Cardiac ventricle fibroblast (primary cell): ENCODE data around the gene INSIG1.

GRCh38 chr7:151876662-151876995 is 286 bp downstream of the PRKAG2 start:
- RAMPAGE, long total RNA, result no peak

DNA sequence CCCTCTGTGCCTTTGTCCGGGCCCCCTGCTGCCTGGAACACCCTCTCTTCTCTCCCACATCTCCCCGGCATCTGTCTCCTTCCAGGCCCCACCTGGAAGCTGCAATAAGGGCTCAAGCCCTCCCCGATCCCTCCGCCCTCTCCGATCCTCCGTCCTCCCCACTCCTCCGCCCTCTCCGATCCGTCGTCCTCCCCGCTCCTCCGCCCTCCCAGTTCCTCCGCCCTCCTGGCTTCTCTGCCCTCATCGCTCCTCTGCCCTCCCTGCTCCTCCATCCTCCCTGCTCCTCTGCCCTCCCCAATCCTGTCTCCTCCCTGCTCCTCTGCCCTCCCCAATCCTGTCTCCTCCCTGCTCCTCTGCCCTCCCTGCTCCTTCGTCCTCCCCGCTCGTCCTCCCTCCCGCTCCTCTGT is 17.5 kb upstream of the PRKAG2 start:
- RAMPAGE, long total RNA, result no peak

DNA sequence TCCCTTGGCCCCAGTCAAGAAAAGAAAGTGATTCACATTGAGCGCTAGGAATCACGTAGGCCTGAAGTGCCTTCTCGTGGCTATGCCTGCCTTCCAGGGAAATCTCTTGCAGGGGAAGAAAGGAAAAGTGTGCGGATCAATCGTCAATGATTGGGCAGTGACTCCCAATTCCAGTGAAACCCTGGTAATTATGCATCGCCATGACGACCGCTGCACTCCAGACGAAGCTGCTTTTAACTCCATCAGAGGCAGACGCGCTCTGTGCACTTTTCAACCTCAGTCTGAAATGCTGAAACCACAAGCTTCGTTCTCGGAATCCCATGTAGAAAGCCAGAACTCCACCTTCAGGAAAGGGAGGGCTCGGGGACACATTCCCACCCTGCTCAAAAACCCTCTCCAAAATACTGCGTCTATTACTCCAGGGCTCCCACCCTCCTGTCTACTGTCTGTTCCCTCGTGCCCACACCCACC is 24.1 kb upstream of the PRKAG2 start:
- RAMPAGE, long total RNA, result no peak

GRCh38 chr7:151925353-151926515 is 30.5 kb upstream of the GALNTL5 start:
- RAMPAGE, long total RNA, result no peak

- RAMPAGE, long total RNA, result no peak
Observed at GRCh38 chr7:152027710-152028387, 2.4 kb downstream of the GALNT11 start.

DNA sequence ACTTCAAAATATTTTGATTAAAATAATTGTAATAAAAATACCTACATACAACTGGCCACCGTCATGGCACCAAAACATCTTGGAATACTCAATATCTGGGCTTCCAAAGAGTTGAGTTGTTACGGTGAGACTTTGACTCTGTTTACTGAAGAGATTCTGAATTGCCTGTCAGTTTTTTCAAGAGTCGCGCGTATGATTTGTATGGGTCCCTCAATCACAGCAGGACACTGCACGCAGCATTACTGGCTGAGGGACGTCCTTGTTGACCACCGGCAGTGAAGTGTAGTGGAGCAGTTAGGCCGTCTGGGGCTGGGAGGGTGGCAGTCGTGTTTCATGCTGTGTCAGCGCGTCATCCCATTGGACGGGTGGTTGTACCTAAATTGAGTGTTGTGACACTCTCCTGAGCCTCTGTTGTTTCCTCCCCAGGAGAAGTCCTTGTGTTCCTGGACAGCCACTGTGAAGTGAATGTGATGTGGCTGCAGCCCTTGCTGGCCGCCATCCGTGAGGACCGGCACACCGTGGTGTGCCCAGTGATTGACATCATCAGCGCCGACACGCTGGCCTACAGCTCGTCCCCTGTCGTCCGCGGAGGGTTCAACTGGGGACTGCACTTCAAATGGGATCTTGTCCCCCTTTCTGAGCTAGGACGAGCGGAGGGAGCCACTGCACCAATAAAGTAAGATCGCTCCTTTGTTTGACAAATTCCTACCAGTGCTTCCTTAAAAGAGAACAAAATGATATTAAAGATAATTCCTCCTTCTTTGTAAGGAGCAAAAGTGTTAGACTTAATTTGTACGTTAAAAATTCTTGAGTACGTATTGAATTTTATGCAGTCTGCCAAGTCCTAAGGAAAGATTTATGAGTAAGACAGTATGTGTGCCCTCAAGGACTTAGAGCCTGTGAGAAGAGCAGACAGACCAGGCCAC is 82.4 kb downstream of the GALNT11 start:
- RAMPAGE, long total RNA, result no peak

DNA sequence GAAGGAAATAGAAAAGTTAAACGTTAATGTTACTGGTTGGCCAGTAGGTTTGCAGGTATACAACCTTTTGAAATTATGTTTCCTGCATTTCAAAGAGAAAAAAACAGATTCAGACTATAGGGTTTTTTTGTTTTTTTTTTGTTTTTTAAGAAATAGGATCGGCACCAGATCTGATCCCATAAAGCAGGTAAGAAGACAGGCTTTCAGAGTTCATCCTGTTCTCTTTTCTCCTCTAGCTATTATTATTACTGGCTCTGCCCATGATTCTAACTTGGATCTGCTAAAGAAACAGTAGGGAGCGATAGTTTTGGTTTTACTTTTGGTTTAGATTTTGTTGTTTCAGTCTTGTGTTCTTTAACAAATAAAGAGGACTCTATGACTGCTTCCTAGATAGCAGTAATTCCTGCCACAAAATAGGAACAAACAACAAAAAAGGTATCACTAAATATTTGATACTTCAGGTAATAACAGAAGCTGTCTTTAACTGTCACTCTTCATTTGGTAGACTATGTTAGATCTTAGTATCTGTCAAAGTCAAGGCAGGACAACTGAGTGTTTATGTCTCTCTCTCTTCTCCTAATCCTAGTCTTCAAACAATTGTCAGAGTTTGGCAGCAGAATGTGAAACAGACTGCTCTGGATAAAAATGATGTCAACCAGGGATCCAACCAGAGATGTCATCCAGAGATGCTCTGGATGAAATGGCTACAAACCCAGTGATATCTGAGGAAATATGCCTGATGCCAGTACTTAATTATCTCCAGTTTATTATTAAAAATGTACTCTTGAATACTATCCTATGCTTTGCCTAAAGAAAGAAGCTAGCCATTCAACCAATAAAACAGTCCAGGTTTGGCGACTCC is 99.8 kb downstream of the KMT2C start:
- RAMPAGE, long total RNA, result no peak

DNA sequence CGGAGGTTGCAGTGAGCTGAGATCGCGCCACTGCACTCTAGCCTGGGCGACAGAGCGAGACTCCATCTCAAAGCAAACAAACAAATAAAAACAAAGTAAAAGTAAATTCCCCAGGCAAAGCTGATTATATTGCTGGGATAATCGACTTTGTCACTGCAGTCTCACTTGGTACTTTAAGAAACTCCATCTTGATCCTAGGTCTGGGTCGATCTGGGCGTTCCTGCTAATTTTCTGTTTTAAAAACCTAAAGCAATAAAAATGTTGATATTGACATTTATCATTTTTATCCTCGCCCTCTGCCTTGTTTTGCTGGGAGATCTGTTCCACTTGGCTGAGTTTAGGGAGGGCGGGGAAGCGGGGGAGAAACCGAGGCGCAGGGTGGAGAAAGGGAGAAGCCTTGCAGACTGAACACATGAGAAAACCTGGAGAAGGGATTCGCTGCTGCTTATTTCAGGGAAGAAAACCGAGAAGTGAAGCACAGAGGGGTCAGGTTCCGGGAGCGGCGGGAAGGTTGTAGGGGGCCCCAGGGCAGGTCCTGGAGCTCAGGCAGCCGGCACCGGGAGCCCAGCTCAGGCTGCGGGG is 27.2 kb upstream of the KMT2C start:
- RAMPAGE, long total RNA, result no peak

DNA sequence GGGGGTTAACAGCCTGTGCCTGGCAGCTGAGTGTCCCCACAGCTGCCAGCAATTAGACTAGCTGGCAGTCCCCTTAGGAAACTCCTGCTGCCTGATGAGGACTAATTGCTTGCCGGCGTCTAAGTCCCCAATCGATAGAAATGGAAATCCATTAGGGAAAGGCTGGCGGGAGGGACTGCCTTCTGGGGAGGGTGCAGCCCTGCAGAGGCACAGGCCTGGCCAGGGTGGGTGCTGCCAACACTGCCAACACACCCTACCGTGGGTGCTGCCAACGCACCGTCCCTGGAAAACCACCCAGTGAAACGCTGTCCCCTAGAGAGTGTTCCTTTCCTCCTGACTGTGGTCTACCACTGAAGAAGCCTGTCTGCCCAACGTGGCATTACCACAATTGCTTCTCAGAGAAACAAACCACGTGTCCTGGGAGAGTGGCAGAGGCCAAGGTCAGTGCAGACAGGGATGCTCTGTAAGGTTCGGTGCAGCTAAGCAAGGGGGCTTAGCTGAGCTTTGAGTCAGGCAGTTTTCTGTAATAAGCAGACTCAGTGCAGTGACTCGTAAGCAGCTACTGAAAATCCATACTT is 60.7 kb downstream of the XRCC2 start:
- RAMPAGE, long total RNA, result no peak

DNA sequence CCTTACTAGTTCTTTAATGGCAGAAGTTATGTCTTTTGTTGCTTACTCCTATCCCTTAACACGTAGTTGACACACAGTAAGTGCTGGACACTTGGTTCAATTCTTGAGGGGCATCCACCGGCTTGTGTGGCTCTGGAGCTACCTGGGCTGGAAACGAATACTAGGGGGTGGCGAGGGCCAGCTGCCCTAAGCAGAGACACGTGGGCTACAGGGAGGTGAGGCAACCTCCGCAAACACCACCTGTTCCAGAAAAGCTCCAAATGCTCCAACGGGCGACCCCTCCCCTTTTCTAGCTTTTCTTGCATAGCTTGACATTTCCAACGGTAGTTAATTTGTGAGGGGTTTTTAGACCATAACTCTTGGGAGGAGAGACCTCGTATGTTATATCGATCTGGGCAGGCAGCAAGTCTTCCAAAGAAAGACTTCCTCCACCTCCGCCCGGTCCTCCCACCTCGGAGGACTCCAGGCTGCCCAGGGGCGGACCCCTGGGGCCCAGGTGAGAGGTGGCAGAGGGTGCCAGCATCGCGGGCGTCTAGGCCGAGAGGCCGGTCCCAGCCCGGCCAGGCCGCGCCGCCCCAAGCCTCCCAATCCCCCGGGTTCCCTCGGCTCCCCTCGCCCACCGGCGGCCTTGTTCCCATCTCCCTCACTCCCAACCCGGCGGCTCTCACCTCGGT is 431 bp downstream of the XRCC2 start:
- RAMPAGE, long total RNA, result no peak

- RAMPAGE, long total RNA, result no peak
Observed at GRCh38 chr7:152759943-152760736, 588 bp downstream of the ACTR3B start.

- RAMPAGE, long total RNA, result no peak
Observed at GRCh38 chr7:152990147-152990349, 230.5 kb downstream of the ACTR3B start.

DNA sequence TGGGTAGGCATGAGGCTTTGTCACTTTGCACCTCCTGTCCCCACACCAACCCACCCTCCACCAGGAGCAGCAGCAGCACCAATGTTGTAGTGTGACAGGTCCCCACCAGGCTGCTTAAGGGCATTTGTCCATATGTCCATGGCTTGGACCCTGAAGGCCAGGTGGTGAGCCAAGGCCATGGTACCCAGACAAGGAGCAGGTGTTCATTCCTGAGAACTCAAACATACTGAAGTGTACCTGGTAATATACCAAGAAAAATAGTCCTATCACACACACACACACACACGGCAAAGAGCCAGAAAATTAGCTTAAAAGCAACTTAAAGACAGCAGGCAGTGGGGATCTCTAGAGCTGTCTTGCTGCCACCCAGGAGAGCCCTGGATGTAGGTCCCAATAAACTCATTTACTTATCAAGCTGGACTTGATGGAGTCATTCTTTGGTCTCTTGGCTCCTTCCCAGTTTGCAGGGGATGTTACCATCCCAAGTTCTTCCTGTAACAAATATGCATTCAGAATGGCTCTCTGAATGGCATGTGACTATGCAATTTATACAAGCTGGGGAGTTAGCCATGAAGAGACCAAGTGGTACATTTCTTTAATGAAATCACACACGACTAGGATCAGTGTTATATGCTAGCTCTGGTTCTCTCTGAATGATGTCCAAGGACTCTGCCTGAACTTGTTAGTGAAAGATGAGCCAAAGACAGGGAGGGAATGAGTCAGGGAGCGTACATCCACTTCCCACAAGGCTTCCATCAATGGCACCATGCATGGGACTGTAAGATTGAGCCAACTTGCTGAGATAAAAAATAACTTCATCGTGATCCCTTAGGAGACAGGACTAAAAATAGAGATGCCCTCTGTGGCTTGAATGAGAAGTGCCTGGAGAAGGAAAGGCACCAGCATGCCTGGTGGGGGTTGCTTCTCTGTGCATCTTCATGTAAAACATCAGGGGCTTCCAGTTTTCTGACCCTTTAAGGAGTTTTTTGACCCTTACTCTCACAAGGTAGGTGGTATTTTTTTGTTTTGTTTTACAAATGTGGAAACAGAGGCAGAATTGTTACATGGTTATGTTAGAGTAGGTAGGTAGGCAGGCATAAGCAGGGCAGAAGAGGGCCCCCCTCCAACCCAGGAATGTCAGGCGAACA is 629.5 kb downstream of the ACTR3B start:
- RAMPAGE, long total RNA, result no peak

DNA sequence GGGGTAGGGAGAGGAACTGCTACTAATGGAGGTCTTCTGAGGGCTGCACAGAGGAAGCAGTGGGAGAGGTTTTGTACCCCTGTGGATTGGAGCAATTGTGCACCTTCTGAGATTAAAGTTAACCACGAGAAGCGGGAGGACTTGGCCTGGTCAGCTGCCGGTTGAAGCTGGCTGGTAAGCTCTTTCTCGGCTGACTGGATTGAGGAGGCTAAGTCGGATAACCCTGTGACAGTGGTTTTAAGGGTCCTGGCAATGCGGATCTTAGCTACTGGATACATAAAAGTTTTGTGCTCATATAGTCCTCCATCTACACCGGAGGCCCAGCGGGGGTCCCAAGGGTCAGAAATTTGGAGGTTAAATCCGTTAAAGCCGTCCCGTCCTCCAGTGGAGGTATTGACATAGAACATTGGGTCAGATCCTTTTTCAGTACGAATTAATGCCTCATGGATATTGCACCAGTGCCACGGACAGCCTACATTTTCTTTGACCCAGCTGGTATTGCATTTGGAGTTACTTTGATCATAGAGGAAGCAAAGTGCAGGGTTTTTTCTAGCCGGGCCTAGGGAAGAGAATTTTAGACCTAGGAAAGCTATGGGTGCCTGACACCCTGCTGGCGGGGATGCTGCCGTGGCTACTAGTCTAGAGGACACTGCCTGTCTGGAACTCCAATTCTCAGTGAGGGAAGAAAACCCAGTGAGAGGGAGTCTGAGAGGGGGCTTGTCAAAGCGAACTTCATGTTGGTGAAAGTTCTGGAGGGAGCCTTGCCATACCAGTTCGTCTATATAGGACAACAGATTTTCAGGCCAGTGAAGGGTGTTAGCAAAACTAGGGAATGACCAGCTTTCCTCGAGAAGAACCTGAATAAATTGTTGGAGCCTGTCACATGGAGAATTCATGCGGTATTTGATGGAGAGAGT is 641.7 kb upstream of the DPP6 start:
- RAMPAGE, long total RNA, result no peak

GRCh38 chr7:154985856-154986470 is 17.0 kb downstream of the PAXIP1 start:
- RAMPAGE, long total RNA, result no peak

GRCh38 chr7:155282772-155283148 is 14.9 kb upstream of the INSIG1 start:
- RAMPAGE, long total RNA, result no peak

- RAMPAGE, long total RNA, result no peak
Observed at GRCh38 chr7:155297346-155298106, at the start of gene INSIG1. INSIG1 (plus strand) TSS chr7:155297878.

GRCh38 chr7:155304416-155304837 is 6.7 kb downstream of the INSIG1 start:
- RAMPAGE, long total RNA, result no peak

DNA sequence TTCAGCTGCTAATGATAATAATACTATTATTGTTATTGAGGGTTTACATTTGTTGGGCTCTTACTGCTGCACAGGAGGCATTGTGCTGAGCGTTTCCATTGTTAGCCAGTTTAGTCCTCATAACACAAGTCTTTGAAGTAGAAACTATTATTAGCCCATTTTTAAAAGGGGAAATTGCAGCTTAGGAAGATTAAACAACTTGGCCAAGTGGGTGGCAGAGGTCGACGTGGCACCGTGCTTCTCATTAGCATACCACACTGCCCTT is 8.8 kb downstream of the INSIG1 start:
- RAMPAGE, long total RNA, result no peak

GRCh38 chr7:155308236-155308685 is 10.6 kb downstream of the INSIG1 start:
- RAMPAGE, long total RNA, result no peak